HTR-8/SVneo (cell line): ENCODE measurements around a stretch of chr2.

DNA sequence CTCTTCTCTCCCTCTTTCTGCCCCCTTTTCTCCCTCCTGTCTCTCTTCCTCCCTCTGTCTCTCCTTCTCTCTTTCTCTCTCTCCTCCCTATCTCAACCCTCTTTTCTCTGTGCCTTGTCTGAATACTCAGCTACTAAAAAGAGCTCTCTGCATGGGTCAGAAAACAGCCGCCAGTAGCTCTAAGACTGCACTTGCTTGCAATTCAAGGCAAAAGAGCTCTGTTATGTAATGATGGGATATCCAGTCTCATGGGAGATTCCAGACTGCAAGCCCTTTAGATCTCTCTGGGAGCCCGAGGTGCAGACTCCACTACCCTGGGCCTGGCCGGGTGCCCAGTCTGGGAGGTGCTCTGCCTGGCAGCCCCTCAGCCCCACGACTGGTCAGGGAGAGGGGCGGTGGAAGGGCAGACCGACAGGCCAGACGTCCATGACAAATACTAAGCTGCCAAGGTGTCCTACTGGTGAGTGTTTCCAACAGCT lies 5.5 kb upstream of the ADI1 start:
- RRBS: no CpG with 5 or more reads among the region's 7 CpGs

DNA sequence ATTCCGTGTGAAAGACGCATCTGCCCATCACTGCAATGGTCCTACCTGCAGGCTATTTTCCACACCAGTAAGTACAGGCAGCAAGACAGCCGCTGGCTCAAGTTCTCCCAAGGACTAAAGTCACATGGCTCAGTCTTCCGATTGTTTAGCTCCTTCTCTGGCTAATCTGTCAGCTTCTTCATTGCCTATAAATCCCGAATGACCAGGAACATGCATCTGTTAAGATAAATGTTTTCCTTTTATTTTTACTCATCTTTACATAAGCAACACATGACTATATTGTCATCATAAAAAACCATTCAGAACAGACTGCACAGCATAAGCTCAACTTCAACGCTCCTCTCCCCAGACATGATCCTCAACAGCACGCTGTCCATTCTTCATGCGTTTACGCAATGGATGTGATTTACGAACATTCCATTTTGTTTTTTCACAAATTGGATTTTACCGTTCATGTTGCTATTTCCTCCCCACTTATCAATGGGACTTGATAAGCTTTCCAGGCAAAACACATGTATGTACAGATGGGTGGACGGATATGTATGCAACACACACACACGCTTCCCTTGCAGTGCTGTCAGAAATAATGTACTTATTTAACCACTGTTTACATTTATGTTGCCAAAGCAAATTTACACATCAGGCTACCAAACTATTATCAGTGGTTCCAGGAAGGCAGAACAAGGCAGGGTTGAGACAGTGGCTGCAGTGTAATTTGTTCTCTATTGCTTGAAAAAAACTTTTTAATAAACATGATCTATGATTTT lies 12.3 kb downstream of the RNASEH1 start:
- RRBS: no CpG with 5 or more reads among the region's 13 CpGs

DNA sequence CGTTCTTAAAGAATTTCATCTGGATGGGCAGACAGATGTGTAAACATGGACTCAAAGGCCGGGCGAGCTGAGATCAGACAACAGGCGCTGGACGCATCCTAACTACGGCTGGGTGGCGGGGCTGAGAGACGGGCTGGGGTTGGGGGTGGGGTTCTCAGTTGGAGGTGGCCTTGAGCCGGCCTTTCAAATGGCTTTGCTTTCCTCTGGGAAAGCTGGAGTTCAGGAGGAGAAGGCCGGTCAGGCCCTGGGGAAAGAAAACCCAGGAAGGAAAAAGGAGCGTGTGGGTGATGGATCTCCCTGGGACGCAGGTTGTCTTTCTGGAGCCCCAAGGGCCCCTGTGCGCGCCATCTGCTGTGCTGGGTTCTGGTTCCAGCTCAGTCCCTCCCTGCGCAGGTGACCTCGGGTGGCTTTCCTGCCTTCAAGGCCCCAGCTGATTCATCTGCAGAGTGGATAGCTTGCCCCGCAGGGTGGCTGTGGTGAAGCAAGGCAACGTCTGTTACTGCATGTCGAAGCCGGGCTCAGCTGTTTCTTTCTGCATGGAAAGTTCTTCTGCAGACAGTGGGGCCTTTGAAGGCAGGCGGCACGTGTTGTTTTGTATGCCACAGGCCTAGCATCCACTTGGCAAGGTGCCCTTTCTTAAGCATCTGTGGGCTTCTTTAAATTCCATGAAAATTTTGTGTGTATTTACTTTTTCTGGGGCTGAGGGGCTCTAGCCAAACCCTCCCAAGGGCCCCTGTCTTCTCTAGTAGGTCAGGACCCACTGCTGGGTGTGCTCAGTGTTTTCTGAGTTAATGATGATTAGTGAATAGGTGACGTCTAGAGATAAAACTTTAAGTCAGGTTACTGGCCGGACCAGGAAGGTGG lies 670 bp upstream of the ALLC start:
- RRBS: no CpG with 5 or more reads among the region's 24 CpGs

DNA sequence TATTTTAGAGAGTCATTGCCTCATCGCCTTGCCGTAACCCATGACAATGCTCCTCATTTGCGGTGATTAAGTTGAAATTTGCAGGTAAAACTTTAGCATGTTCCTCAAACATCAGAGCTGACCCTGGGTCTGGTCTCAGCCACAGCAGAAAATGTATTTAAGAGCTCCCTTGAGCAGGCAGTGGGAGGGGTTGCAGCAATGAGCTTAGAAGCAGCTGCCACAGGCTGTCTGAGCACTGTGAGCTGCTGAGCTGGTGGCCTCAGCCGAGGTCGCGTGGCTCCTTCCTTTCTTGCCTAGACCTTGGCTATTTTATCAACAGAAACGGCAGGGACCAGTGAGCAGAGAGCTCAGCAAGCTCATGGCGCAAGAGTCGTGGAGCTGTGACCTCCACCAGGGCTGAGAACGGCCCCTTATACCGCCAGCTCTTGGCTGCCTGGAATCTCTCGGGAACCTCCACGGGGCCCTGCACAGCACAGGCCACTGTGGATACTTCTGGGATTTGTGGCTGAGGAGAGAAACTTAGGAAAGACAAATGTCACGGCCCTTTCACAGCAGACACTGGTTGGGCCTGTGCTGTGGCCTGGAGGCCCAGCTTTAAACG lies 1.4 kb downstream of the ALLC start:
- RRBS: no CpG with 5 or more reads among the region's 15 CpGs

DNA sequence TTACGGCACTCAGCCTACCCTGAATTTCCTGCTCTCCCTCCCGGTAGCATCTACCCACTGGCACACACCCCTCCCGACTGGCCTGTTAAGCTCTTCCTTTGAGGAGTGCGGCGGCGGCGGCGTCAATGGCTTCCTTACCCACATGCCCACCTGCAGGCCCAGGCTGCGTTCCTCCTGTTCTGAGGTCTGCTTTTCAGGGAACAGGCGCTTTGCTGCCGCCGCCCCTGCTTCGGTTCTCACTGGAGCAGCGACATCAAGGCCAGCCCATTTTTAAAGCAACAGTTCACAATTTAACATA lies 432.4 kb downstream of the DCDC2C start:
- RRBS: no CpG with 5 or more reads among the region's 14 CpGs

DNA sequence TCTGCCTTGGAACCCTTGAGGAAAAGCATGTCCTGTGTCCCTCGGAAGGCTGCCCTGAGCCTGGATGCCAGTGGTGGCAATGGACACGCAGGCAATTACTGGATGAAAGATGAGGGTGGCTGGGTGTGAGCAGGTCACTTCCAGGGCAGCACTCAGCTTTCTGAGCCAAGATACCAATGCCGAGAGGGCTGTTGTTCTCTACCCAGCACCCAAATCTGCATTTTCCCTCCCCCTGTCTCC lies 234.7 kb downstream of the SOX11 start:
- RRBS: no CpG with 5 or more reads among the region's 3 CpGs

DNA sequence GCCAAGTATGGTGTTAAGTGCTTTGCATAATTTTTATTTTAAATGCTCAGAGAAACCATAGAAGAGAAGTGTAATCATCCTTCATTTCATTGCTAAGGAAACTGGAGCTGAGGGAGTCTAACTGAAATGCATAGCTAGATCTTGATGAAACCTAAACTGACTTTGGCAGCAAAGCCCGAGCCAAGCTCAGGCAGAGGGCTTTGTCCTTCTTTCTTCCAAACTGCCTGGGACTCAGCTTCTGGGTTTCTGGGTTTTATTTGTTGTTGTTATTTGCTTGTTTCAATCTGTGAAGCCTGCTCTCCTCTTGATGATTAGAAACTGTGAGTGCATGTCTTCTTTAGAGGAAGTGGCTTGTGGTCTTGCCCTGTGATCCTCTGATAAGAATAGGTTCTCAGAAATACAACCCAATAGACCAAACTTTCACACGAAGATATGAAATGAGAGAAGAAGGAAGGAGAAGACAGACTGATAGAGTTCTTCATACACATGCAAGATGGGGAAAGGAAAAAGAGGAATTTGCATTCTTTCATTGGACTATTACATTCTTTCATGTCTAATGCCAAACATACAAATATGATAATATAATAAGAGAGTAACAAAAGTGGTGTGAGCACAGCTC lies 7.5 kb upstream of the RNF144A start:
- RRBS: no CpG with 5 or more reads among the region's 2 CpGs

GRCh38 chr2:6996749-6997710 lies 79.8 kb downstream of the RNF144A start:
- RRBS: no CpG with 5 or more reads among the region's 13 CpGs

GRCh38 chr2:7725174-7725970 lies 808.2 kb downstream of the RNF144A start:
- RRBS: no CpG with 5 or more reads among the region's 10 CpGs

- RRBS: no CpG with 5 or more reads among the region's 16 CpGs
Observed at GRCh38 chr2:8119716-8120927, 561.7 kb upstream of the ID2 start.

GRCh38 chr2:8229259-8229926 lies 452.5 kb upstream of the ID2 start:
- RRBS: no CpG with 5 or more reads among the region's 9 CpGs

DNA sequence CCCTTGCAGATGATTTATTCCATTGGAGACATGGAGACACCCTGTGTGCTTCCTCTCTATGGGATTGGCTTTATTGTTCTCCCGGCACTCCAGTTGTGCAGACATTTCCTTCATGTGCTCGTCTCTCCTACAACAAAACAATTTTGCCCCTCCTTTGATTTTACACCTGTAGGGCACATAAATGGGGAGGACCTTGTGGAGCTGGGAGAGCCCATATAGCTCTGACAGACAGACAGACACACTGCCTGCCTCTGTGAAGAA lies 446.6 kb upstream of the ID2 start:
- RRBS: no CpG with 5 or more reads among the region's 2 CpGs

GRCh38 chr2:8411642-8412028 lies 270.2 kb upstream of the ID2 start:
- RRBS: no CpG with 5 or more reads among the region's 10 CpGs

DNA sequence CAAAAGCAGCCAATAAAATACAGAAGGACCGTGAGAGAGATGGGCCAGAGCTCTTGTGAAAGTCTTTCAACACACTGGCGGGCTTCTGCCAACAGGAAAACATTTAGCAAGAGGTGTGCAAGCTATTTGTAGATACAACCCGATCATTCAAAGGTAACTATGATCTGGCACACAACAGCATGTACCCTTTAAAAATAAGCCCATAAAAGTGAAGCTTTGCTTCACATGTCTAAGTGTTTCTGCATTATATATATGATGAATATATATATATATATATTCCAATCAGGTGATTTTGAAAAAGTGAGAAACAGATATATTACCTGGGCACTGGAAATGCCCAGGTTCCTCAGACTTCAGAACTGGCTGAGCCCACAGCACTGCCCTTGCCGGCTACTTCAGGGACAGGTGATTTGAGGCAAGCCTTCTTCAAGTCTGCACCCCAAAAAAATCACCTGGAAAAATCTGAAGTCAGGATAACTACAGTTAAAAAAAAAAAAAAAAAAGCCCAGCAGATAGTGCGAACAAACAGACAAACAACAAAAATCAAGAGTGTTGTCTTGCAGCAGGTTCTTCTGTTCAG lies 267.8 kb upstream of the ID2 start:
- RRBS: no CpG with 5 or more reads among the region's 5 CpGs

DNA sequence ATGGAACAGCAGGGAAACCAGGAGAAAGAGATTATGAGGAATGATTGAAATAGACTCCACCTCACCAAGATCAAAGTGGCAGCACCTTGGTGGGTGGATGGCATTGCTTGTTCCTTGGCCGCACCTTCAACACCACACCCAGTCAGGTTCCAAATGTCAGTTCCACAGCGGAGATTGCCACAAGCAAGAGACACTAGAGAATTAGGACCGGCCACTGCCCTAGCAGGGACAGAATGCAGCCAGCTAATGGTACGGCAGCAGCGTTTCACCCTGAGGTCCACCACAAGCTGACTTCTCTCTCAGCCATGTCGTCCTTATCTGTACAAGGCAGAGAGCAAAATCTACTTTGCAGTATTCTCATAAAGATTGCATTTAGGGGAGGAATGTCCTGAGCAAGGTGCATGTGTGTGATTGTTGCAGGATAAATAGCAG lies 228.8 kb upstream of the ID2 start:
- RRBS: no CpG with 5 or more reads among the region's 6 CpGs

- RRBS: no CpG with 5 or more reads among the region's 9 CpGs
Observed at GRCh38 chr2:8500372-8500991, 181.4 kb upstream of the ID2 start.

DNA sequence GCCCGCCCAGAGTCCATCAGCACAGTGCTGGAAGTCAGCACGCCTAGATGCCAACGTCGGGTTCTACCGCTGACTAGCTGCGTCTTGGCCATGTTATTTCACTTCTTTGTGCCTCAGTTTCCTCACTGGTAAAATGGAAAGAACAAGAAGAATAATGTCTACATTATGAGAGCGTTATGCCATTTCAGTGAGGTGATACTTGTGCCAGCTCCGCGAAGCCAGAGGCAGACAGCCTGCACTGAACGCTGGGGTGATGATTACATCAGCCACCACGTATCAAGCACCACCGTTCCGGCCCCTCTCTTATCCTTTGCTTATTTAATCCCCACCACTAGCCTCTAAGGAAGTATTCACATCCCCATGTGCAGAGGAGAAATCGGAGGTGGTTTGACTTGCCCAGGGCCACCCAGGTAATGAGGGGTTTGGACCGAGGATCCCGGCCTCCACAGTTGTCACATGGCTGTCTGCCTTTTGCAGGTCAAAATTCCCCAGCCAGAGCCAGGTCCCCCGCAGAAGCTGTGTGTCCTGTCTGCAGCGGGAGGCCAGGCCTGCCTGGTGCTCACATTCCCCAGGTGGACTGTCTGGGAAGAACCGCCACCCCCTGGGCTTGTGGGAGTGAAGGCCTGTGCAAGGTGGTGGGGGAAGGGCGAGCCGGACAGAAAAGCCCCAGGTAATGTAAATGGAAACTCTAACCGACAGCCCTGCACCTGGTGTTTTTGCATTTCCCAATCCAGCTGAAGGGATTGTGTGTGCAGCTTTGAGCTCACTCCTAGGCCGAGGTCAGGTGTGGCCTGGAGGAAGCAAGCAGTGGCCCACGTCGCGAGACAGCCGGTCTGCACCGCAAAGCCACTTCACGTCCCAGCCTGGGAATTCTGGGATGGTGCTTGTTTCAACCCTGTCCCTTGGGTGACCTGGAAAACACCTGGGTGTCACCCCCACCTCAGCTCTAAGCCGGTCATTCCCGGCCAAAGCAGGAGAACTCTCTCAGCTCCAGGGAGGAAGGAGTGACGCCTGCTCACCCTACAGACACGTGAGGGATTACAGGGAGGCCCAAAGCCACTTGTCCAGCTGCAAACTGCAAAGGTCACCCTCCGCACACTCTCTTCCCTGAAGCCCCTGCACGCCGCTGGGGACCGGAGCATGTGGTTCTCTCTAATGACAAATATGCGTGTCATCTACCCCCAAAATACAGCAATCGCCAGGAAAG lies 108.4 kb upstream of the ID2 start:
- RRBS: 94% methylated on average over 5 of the region's 39 CpGs

- RRBS: no CpG with 5 or more reads among the region's 12 CpGs
Observed at GRCh38 chr2:8581086-8581977, 100.5 kb upstream of the ID2 start.

DNA sequence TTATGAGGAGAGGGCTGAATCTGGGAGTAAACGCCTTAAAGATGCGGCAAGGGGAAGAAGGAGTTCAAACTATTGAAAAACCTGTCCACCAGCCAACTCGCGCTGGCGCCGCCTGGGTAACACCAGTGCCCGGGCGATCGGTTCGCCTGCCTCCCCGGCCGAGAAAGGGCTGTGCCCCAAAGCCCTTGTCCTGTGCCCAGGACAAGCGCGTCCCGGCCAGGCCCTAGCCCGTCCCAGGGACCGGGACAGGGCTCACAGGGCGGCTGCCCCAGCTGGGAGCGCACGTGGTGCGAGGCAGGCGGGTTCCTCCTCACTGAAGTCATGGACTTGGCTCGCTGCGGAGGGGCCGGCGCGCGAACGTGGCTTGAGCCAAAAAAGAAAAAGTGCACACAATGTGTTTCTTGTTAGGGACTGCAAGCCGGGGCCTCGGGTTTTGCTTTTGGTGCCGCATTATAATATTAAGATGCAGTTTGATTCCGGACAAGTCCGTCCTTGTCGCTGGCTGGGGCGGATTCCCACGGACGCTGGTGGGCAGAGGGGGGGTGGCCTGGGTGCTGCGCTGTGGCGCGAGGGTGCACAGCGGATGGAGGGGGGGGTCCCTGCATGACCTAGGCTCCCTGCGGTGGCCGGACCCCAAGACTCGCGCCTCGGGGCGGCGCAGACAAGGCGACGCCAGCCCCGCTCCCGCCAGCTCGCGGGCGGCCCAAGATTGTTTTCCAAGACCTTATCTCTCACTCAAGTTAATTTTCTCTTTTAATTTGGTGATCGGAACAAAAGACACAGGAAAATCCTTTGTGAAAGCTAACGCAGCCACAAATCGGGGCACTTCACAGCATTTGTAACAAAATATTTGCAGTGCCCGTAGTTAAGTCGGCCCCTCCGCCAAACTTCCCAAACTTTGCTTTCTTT lies 5.2 kb upstream of the ID2 start:
- RRBS: 98% methylated on average over 13 of the region's 62 CpGs

DNA sequence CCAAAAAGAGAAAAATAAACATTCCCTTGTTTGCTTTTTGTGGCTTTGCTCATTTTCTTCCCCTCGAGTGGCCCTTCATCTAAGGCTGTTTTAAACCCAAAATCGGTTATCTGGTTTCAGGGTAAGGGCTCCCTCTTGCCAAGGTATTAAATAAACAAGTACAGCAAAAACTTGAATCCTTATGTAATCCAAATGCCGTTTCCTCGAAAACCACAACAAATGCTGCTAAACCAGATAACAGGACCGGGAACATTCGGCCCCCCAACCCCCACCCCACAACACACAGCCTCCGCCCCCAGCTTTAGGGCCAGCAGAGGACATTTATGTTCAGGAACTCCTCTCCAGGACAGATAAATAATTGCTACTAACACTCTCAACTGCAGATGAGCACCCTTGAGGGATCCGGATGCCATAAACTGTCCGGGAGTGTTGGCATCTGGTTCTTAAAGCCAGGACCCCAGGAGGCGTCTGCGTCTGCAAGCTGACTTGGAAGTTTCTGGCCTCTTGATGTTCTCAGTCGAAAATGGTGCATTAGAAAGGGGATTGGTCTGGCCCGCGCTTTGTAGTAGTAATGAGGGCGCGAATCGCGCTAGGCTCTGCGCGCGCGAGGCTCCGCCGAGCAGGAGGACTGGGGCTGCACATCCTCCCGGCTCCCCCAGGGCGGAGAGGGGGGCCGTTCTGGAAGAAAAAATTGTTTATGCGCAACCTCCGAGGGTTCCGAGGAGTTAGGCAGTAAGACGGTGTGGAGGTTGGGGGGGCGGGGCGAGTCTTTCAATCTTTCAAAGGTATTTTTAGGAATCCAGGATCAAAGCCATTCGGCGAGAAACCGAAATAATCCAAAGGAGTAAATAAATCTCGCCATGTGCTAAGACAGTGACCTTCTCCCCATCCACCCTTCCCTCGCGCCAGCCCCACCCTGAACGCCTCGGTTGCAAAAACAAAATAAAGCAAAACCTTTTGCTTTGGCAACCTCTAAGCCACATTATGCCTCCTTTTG lies 3.9 kb upstream of the ID2 start:
- RRBS: no CpG with 5 or more reads among the region's 41 CpGs